NT2/D1 (cell line): ENCODE data around the genes REELD1 and POU4F2.

GRCh38 chr4:144782914-144783236, 136.9 kb downstream of the HHIP start:
- RRBS, 2 experiments = no CpG with 5 or more reads among the region's 1 CpG

- RRBS, 2 experiments = no CpG with 5 or more reads among the region's 9 CpGs
These were observed 39.6 kb downstream of the ABCE1 start for GRCh38 chr4:145137350-145138391.

DNA sequence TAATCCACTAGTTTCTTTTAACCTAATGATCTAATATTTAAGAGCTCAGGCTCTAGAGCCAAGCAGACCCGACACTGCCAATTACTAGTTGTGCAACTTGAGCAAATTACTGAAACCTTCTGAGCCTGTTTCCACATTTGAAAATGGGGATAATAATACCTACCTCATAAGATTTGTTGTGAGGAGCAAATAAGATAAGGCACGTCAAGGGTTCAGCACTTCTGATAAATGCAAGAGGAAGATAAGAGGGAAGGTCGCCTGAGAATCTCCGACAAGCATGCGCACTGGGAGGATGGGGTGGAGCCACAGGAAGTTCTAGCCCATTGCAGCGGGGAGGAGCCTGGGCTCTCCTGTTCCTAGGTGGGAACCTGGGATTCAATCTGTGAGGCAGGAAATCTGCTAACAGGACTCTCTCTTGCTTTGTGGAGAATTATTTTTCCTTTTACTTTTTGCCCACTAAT, 141.4 kb upstream of the SMAD1 start:
- RRBS, 2 experiments = no CpG with 5 or more reads among the region's 6 CpGs

- RRBS, 2 experiments = no CpG with 5 or more reads among the region's 9 CpGs
These were observed 52.5 kb downstream of the C4orf51 start for GRCh38 chr4:145732451-145732749.

DNA sequence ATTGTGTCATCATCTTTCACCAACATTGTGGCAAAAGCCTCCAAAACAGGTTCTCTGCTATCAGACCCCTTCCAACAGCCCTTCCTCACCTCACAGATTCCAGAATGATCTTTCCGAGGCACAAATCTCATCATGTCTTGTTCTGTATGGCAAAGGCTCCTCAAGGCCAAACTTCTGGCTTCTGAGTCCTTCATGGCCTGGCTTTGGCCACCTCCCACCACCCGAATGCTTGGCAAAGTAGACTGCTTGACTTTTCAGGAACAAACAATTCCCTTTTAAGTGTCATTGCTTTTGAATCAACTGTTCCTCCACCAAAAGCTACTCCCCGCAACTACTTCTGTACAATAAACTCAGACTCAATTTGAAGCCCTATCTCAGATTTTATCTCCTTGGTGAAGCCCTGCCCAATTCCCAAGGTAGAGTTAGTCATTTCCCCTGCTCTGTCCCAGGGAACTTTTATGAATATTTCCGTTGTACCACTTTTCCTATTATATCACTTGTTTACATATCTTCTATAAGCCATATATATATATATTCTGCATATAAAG, 102.7 kb downstream of the C4orf51 start:
- RRBS, 2 experiments = no CpG with 5 or more reads among the region's 4 CpGs

- RRBS, 2 experiments = 80% methylated on average over 3 of the region's 6 CpGs; no CpG with 5 or more reads in 1 of the 2 experiments
These were observed 94.5 kb upstream of the ZNF827 start for GRCh38 chr4:146033000-146033735.

- RRBS, 2 experiments = no CpG with 5 or more reads among the region's 4 CpGs
These were observed at the start of gene REELD1 for GRCh38 chr4:146214302-146214645. Gene REELD1, plus strand, starts transcription at chr4:146214538.

- RRBS, 2 experiments = no CpG with 5 or more reads among the region's 18 CpGs
These were observed 135.5 kb downstream of the REELD1 start for GRCh38 chr4:146349765-146350297.

GRCh38 chr4:146638426-146639475, at the start of gene POU4F2:
Gene POU4F2, plus strand, starts transcription at chr4:146638893.
- RRBS, 2 experiments = under 1 to 2% methylated on average over 14 to 25 of the region's 105 CpGs

DNA sequence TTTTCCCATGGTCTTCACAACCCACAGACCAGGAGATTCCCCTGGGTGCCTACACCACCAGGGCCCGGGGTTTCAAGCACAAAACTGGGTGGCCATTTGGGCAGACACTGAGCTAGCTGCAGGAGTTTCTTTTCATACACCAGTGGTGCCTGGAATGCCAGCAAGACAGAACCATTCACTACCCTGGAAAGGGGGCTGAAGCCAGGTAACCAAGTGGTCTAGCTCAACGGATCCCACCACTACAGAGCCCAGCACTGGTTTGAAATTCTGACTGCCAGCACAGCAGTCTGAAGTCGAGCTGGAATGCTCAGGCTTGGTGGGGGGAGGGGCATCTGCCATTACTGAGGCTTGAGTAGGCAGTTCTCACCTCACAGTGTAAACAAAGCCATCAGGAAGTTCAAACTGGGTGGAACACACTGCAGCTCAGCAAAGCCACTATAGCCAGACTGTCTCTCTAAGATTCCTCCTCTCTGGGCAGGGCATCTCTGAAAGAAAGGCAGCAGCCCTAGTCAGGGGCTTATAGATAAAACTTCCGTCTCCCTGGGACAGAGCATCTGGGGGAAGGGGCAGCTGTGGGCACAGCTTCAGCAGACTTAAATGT, 188.3 kb upstream of the EDNRA start:
- RRBS, 2 experiments = no CpG with 5 or more reads among the region's 4 CpGs

DNA sequence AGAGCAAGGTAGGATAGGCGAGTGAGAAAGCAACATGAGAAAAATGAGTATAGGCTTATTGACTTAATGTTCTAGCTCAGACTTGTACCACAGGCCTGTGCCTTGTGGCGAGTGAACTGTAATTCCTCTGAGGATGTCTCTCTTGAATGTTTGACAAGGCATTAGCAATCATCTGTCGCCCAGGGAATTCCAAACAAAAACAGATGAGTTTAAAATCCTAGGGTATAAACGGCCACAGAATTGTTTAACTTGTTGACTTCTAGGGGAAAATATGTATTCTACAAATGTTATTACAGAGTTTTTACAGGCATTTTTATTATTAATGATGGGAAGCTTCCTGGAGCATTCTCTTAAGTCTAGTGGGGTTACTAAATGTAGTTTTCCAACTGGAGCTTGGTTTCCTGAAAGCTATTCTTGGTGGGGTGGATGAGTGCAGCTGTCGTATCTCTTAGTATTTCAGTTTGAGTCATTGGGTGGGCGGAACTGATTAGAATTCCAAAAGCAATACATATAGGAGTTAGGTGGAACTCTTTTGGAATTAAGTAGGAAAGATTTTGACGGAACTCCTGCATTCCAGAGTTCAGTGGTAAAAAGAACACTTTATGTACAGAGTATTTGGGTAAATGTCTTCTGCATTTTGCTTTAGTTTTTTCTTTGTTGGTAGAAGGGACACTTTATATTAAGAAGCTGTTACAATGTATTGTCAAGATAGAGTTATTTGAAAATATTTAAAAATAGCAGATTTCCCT, 40.7 kb downstream of the ARHGAP10 start:
- RRBS, 2 experiments = no CpG with 5 or more reads among the region's 7 CpGs

DNA sequence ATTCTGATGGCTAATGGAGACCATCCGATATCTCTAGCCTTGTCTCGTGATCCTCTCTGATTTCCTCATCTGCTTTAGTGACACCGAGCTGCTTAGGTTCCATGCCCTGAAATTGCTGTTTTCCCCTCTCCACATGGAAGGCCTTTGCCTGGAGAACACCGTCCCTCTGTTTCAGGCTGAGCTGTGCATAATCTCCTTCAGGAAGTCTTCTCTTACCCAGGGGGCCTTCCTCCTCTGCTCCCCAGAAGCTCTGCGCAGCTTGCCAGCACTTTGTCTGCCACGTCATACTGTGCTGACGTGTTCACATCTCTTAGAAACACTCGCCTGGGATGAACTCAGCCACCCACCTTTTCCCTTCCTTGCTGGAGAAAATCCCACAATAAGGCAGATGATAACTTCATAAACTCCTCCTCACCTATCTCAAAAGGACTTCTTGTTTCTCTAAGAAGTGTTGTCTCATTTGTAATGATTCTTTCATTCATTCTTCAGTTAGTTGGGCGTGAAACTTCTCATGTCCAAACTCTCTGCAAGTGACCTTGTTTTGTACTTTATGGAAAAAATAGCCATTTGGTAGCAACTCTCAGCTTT, 110.7 kb downstream of the ARHGAP10 start:
- RRBS, 2 experiments = no CpG with 5 or more reads among the region's 9 CpGs

GRCh38 chr4:147855502-147856174, 123.8 kb downstream of the ARHGAP10 start:
- RRBS, 2 experiments = no CpG with 5 or more reads among the region's 1 CpG

DNA sequence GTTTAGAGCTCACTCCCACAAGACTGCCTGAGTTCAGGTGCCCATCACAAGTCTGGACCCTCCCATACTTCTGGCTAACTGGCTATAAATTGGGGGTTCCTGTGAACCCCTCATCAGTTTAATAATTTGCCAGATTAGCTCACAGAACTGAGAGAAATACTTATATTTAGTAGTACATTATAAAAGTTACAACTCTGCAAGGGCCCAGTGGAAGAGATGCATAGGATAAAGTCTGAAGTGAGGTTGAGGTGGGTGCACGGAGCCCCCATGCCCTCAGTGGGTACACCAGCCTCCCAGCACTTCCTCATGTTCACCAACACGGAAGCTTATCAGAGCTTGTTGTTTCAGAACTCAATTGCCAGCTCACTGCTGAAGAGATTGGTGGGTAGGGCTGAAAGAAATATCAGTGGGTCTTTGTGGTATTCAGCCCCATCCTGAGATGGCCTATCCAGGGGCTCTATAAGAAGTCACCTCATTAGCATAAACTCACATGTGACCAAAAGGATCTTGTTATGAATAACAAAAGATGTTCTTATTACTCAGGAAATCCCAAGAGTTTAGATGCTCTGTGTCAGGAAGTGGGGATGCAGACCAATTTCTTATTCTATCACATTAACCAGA, 177.2 kb downstream of the ARHGAP10 start:
- RRBS, 2 experiments = no CpG with 5 or more reads among the region's 2 CpGs

DNA sequence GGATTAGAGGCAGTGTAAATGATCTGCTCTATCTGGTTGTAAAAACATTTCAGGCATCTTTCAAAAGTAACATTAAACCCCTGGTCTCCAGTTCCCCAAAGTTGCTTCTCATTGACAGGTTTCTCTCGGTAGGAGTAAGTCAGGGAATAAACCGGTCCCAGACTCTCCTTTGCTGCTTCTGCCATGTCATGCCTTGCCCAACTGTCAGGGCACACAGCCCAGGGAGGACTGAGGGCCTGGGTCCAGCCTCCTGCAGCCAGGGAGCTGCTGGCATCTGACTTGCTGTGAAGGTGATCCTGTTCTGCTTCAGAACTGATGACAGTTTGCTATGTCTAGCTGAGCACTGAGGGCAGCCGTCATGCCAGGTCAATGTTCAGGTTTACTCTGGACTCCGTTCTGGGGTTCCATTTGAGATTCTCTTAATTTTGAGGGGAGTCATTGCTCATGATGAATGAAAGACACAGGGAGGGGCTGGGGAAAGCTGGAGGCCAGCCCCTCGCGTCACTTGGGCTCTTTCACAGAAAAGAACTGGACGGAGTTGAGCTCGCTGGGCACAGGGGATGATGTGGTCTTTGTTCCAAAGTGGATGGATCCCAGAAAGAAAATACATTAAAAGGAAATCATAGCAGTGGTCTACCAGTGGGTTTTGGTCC, 312.4 kb downstream of the ARHGAP10 start:
- RRBS, 2 experiments = no CpG with 5 or more reads among the region's 8 CpGs

DNA sequence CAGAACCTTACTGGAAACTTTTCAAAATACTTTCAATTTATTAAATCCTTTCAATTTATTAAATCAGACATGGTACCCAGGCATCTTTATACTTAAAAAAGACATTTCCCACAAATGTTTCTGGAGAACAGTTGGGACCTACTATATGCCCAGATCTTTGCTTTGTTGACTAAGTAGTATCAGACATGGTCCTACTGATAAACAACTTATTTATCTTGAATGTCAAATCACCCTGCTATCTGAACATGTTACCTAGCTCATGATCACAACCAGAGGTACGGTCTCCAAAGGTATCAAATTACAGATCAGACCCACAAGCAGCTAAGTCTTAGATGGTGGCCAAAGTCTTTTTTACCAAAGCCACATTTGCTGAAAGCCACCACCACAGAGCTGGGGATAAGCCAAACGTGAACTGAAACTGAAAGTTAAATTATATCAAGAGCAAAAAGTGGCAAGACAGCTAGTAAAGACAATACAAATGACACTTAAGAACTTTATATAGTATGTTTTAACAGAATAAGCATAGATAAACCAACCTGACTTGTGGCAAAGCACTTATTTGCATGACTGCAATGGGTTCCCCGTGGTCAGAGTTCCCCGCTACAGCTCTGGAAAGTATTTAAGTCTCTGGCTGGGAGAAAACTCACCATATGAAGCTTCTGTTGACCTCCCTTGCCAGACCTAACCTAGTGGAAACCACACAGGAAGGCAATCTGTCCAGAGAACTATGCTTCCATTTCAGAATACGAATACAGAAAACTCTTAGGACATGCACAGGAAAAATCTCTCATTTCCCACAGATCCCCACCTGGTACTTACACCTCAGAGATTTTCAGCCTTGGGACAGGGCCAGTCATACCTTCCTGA, 225.4 kb downstream of the NR3C2 start:
- RRBS, 2 experiments = no CpG with 5 or more reads among the region's 5 CpGs

- RRBS, 2 experiments = no CpG with 5 or more reads among the region's 9 CpGs
These were observed 5.5 kb upstream of the NR3C2 start for GRCh38 chr4:148447589-148448202.

DNA sequence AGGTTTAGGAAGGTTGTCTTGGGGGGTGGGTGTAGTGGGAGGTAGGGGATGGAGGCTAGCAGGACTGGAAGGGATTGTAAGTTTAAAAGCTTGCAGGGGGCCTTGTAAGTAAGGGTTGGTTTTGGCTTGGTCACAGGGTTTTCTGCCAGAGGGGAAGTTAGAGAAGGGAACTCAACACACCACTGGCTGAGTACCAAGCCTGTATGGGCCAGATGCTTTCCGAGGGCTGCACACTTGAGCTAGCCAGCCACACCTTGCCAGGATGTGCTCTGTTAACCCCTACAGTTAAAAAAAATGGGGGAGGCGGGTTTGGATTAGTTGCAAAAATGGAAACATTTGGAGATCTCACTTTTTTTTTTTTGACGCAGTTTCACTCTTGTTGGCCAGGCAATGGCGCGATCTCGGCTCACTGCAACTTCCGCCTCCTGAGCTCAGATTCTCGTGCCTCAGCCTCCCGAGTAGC, 1.2 kb upstream of the RPS3A start:
- RRBS, 2 experiments = no CpG with 5 or more reads among the region's 9 CpGs

GRCh38 chr4:151104619-151105118, 5.2 kb downstream of the RPS3A start:
- RRBS, 2 experiments = no CpG with 5 or more reads among the region's 2 CpGs